AG09319 (cell line): ENCODE measurements around a stretch of chr10.

DNA sequence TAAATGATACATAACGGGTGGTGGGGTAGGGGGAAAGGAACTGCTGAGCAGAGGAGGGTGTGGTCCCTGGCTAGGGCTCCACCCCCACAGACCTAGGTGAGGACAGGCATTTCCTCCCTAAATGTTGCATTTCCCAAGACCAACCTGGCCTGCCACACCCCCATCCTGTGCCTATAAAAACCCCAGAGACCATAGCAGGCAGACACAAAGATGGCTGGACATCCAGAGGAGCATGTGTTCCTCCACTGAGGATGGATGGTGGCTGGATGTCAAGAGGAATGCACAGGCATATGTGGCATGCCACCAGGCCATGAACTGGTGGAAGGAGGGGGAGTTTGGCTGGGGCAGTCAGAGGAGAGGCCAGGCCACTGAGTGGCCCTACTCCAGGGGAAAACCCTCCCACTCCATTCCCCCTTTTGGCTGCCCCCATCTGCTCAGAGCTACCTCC is 104.0 kb downstream of the PLXDC2 start:
- RRBS, result no CpG with 5 or more reads among the region's 1 CpG

GRCh38 chr10:19922146-19923174 is 106.2 kb downstream of the PLXDC2 start:
- RRBS, result no CpG with 5 or more reads among the region's 4 CpGs

GRCh38 chr10:20124916-20125496 is 308.8 kb downstream of the PLXDC2 start:
- RRBS, result no CpG with 5 or more reads among the region's 5 CpGs

DNA sequence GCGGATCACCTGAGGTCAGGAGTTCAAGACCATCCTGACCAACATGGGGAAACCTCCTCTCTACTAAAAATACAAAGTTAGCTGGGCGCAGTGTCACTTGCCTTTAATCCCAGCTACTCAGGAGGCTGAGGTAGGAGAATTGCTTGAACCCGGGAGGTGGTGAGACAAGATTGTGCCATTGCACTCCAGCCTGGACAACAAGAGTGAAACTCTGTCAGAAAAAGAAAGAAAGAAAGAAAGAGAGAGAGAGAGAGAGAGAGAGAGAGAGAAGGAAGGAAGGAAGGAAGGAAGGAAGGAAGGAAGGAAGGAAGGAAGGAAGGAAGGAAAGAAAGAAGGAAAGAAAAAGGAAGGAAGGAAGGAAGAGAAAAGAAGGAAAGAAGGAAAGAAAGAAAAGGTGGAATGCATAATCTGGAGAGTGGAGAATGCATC is 345.6 kb downstream of the PLXDC2 start:
- RRBS, result no CpG with 5 or more reads among the region's 3 CpGs

DNA sequence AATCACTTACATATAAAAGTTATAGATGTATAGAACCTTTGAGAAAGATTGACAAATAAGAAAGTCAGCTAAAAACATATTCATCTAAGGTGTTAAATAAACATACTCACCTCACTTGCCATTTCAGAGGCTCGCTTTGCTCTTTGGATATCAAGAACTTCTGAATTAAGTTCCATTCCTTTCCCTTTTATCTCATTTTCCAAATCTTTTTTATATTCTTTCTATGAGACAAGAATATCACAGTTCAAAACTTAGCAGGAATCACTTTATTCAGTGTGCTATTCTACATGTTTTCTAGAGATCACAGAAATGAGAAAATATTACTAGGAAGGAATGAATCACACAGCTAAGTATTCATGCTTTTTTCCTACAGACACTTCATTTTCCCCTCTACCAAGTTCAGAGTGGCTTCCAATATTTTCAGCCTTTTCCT is 56.5 kb downstream of the NEBL start:
- RRBS, result no CpG with 5 or more reads among the region's 1 CpG

DNA sequence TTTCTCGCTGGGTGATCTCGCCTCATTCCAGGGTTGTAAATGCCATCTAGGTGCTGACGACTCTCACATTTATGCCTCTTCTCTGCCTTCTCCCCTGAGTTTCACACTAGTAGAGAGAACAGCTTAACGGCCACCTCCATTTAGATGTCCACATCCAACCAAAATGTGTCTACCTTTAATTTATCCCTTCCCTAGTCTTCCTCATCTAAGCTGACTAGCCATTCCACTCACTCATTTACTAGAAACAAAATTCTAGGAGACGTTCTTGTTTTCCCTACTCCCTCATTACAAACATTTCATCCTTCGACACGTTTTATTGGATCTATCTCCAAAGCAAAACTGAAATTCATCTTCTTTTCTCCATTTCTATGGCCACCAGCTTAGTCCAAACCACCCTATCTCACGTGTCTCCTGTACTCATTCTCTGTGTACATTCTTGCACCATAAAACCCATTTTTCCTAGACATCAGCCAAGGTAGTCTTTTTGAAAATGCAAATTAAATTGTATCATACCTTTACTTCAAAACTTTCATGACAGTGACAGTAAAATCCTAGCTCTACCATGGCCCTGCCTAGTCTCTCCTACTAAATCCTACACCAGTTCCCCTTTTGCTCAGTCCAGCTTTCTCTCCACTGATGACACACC is 33.0 kb upstream of the NEBL start:
- RRBS, result no CpG with 5 or more reads among the region's 8 CpGs

DNA sequence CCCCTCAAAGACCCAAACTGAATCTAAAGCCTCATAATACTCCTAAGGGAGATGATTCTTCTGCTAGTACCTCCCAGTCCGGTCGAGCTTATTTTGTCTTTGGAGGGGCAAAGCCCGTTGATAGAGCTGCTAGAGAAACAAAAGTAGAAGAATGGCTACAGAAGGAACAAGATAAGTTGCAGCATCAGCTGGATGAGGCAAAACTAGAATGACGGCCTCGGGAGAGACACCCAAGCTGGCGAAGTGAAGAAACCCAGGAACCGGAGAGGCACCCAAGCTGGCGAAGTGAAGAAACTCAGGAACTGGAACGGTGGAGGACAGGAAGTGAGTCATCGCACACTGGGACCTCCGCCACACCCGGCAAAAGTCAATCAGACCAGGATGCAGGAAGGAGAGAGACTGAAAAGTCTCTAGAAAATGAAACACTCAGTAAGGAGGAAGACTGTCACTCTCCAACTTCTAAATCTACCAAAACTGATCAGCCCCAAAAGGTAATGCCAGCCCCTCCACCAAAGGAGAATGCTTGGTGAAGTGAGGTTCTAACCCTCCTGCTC is 133.0 kb upstream of the NEBL start:
- RRBS, result 94% methylated on average over 2 of the region's 12 CpGs

DNA sequence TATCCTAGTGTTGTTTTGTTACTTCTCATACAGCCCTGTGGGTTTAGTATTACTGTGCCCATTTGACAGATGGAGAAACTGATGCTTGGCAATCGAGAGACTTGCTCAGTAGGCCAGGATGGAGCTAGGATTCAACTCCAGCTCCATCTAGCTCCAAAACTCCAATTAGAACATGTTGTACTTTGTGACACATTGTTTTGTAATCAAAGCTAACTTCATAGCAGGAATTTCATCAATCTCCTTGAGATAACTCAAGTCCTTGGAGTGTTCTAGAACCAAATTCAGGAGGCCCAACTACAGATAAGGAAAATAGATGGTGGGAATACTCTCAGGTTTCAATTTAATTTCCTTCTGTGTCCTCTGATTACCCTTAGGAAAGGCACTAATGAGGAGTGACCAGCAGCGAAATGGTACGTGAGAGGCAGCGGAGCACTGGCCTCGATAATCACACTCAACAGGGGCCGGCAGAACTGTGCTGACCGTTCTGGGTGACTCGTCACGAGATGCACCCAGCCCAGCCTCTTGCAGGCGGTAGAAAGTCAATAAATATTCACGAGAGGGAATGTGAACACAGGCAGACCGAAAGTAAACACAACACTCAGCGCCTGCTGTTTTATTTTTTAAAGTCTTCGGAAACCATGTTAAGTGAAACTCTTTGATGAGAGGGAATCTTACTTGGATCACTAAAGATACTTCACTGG is 269.6 kb upstream of the NEBL start:
- RRBS, result no CpG with 5 or more reads among the region's 14 CpGs

- RRBS, result no CpG with 5 or more reads among the region's 17 CpGs
Observed at GRCh38 chr10:21174743-21175122, 277.6 kb upstream of the NEBL start.

DNA sequence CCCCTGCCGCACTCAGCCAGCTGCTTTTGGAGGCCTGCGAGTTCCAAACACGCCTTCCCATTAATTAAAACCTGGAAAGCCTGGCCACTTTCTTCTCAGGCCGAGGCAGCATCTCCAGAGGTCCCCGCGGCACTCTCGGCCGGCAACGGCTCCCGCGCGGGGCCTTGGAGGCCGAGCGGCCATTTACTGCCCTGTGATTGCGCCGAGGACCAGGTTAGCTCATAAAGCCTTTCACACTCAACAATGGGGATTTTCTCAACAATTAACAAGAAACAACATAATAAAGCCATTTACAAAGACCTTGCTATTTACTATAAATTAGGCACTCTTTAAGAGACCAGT is 16.5 kb downstream of the SKIDA1 start:
- RRBS, result no CpG with 5 or more reads among the region's 16 CpGs

- RRBS, result 14% methylated on average over 15 of the region's 35 CpGs
Observed at GRCh38 chr10:21510273-21511076, 15.0 kb downstream of the SKIDA1 start.

- RRBS, result no CpG with 5 or more reads among the region's 3 CpGs
Observed at GRCh38 chr10:21652180-21652922, 118.3 kb downstream of the MLLT10 start.

GRCh38 chr10:22000395-22001325 is 2.9 kb downstream of the DNAJC1 start:
- RRBS, result no CpG with 5 or more reads among the region's 6 CpGs

DNA sequence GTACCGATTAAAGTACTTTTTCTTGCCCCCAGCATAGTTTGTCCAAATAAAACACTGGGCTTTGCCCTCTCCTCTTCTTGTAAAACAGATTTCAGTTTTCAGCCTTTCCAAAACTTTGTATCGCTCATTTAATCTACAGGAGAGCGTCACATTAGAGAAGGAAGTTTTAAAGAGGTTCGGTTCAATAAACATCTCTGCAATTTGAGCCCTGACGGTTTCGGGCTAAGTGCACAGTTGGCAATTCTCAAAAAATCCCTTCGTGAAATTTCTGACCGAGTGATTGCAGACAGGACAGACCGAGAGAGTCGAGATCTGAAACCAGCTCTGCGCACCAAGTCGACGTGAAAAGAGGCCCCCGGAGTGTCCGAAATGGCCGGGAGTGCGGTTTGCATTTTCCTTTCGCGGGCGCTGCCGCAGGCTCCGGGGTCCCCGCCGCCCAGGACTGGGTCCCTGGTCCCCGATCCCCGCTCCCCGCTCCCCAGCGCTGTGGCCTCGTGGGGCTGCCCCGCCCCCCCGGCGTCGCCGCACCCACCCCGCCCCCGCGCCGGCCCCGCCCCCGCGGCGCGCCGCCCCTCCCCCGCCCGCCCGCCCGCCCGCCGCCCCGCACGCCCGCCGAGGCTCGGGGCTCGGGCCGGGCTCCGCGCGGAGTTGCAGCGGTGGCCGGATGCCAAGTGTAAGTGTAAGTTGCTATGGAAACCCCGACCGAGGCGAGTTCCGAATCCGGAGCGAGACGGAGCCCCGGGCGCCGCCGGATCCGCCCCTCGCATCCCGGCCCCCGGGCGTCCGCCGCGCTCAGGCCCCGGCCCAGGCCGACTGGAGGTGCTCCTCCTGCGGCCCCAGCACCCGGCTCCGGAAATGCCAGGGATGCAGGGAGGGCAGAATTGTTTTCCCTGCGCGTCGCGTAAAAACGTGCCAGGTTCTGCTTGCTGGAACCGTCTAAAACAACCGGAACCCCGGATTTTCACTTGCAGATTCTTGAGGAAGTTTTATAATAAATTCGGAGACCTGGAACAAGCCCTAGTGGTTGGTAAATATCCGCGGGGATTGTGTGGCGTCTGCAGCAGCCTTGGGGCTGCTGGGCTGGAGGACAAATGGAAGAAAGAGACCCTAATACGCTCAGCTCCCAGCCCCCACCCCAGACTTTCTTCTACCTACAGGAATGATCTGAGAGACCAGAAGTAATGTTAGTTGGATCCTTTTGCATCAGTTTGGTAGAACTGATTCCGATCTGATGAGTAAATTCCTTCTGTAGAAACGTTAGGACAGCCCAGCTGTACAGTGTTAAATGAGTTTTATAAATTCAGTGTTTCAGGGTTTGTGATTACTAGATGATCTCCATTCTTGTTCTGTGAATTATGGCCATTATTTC is 4.6 kb downstream of the BMI1 start:
- RRBS, result 2% methylated on average over 33 of the region's 101 CpGs

GRCh38 chr10:22341563-22341741 is 3.8 kb upstream of the SPAG6 start:
- RRBS, result no CpG with 5 or more reads among the region's 8 CpGs

- RRBS, result no CpG with 5 or more reads among the region's 9 CpGs
Observed at GRCh38 chr10:22506018-22506524, 160.8 kb downstream of the SPAG6 start.

GRCh38 chr10:22634023-22634591 is 80.3 kb downstream of the PIP4K2A start:
- RRBS, result no CpG with 5 or more reads among the region's 6 CpGs

DNA sequence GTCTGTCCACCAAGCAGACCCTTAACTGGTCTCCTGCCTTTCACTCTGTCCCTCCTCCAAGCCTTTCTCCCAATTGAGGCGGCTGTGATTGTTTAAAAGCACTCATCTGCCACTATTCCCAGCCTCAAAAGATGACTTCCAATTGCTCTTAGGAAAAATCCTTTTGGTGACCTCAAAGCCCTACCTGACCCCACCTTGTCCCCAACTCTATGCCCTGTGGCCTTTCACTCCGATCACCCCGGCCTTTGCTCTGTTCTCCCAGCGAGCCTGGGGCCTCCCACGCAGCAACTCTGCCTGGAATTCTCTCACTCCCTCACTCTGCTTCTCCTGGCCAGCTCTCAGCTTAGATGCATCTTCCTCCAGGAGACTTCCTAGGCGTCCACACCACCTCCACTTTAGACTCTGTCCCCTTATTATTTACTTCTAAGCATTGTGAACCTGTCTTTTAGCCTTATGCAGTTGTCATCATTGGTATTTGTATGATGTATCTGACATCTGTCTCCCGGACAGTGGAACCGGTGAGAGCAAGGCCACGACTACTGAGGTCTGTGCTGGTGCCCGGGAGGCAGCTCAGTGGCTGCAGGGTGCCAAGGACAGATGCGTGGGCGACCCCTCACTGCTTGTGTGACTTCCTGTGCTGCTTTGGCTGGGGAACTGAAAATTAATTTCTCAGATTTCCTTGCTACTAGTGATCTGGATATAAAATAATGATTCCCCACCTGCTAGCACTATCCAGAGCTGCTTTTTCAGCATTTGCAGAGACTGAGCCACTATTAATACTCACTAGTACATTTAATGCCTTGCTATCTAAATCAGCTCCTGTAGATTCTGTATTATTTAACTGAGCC is 63.0 kb downstream of the PIP4K2A start:
- RRBS, result no CpG with 5 or more reads among the region's 12 CpGs

GRCh38 chr10:22672848-22673574 is 41.4 kb downstream of the PIP4K2A start:
- RRBS, result no CpG with 5 or more reads among the region's 3 CpGs

- RRBS, result no CpG with 5 or more reads among the region's 2 CpGs
Observed at GRCh38 chr10:22996875-22997566, 69.2 kb downstream of the ARMC3 start.